Rectum (tissue), 1 donor: ENCODE results near the gene DUX4.

- PRO-cap: no peak
Observed at GRCh38 chr4:188960198-188960668, 821.0 kb downstream of the TRIML1 start.

GRCh38 chr4:189002488-189002931 is 863.3 kb downstream of the TRIML1 start:
- PRO-cap: no peak

GRCh38 chr4:189363955-189364507 is 576.6 kb upstream of the FRG1 start:
- PRO-cap: no peak

DNA sequence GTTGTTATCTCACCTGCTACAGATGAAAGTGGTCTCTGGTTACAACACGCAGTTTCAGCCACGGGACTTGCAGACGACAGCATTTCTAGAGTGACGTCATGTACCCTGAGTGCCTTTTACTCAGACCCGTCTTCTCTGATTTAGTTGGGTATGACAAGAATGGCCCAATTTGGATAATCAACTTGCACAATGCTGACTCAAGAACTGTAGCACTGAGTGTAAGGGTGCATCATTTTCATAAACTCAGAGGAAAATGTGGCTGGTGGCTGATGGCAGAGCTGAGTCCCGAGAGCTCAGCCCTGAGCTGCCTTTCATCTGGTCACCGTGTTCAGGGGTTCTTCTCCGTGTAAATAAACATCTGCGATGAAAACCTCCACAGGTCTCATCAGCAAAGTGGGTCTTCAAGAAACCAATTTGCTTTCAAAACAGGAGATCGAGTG is 281.3 kb upstream of the FRG1 start:
- PRO-cap: no peak

DNA sequence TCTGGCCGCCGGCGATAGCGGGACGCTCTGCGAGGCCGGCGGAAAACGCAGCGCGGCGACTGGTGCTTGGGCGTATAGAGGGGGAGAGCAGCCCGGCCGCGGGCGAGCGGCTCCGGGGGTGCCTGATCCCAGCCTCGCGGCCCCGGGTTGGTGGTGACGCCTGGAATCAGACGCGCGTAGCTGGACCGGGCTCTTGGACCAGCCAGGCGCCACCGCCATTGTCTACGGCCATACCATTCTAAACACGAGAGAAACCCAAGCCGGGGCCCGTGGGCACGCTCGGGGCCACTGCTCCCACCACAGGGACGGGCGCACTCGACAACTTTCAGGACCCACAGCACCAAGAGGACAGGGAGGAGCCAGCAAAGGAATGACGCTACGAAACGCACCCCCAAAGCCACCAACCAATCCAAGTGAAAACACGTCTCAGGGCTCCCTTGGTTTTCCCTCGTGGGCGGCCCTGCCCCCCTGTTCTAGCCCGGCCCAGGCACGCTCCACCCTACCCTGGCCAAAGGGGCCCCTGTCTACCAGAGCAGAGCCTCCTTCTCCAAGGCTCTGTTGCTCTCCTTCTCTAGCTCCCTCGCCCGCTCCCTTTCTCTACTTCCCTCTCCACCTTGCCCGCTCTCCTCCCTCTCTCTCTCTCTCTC is 7.8 kb downstream of the FRG2 start:
- PRO-cap: unidirectional peak, minus-strand start at position 591 of the sequence

- PRO-cap: no peak
Observed at GRCh38 chr4:190049302-190049735, 22.3 kb upstream of the FRG2 start.

DNA sequence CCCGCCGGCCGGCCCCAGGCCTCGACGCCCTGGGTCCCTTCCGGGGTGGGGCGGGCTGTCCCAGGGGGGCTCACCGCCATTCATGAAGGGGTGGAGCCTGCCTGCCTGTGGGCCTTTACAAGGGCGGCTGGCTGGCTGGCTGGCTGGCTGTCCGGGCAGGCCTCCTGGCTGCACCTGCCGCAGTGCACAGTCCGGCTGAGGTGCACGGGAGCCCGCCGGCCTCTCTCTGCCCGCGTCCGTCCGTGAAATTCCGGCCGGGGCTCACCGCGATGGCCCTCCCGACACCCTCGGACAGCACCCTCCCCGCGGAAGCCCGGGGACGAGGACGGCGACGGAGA is at the start of gene DUX4:
TSS of gene DUX4 (plus strand) at position 270 of the 338 bp plus-strand sequence.
- PRO-cap: no peak